A375 (cell line): ENCODE results near the gene FAM177B.

DNA sequence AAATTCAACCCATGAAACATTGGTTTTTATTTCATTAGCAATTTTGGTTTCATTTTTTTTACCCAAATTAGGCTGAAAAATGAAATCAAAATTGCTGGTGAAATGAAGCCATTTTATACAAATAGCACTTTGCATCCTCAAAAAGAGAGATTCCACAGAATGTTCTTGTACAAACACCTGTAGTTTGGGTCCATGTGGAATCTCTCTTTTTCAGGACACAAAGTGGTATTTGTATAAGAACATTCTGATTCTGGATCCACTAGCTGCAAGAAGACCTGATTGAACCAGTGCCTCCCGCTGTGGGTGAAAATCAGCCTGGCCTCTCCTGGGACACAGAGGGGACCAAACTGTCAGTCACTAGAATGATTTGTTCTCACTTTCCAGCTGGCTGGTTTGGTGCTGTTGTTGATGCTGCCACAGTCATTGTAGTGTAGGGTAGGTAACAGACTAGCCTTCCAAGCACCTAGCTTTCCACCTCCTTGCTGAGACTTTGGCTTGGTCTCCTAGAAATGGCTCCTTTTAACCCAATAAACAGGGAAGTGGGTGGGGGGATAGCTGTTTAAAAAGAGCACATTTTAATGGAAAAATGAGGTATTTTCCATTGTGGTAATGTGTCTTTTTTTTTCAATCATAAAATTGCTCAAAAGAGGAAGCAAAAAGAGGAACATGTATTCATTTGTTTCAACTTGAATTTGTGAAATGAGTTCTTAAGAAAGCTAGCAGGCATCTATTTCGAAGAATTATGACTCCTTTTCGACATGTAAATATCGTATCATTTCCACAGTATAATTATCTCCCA is 189.9 kb downstream of the HLX start:
- RAMPAGE, long total RNA, result no peak

DNA sequence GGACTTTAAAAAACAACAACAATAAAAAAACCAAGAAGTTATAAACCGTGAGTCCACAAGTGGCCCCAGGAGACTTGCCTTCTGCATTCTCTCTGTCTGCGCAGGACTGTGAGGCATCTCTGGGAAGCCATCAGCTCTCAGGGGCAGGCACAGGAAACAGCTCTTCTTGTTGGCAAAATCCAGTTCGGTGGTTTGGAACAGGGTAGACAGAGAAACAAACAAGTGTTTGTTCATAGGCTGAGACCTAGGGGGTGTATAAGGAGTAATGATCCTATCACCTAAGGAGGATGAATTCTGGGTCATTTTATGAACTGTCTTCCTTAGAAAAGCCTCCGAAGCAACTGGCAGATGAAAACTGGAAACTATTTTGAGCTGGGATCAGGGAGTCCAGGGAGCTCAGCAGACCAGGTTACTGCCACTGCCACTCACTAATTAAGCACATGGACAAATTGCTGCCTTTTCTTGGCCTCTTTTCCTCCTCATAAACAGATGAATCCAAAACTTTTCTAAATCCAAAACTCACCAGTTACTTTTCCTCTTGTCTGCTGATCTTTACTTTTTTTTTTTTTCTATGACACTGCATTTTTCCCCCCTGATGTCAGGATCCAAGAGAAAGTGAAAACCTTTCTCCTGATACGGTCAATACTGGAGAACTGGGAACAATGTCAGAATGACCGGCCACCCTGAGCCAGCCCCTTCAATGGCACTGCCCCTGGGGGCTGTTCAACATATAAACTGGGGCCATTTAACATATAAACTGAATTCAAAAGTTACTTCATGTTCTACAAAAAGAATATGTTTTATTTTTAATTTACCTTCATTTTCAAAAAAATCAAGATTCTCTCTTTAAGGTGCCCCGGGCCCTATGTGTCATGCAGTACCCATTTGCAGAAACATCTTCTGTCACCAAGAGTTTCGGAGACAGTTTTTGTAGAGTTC is 405.8 kb downstream of the DUSP10 start:
- RAMPAGE, long total RNA, result start-site peak on the minus strand centred at position 182 of the sequence, 39 bp wide, 9 and 16 reads in 2 replicates

DNA sequence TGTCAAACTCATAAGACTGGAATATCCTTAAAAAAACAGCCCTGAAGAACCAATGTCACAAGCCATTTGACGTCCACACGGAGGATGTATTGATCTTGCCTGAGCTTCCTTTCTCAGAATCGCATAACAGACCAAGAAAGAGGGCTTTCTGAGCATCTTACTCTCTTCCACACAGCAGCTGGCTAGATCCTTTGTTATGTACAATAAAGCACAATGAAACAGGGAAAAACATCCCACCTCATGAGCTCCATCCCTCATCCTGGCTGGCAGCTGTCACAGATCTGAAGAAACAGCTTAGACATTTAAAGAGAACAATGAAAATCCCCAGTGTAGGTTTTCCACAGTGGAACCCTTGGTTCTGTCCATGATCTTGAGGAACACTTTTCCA is 347.5 kb downstream of the DUSP10 start:
- RAMPAGE, long total RNA, result no peak

GRCh38 chr1:221702215-221702694 is 39.6 kb downstream of the DUSP10 start:
- RAMPAGE, long total RNA, result no peak

DNA sequence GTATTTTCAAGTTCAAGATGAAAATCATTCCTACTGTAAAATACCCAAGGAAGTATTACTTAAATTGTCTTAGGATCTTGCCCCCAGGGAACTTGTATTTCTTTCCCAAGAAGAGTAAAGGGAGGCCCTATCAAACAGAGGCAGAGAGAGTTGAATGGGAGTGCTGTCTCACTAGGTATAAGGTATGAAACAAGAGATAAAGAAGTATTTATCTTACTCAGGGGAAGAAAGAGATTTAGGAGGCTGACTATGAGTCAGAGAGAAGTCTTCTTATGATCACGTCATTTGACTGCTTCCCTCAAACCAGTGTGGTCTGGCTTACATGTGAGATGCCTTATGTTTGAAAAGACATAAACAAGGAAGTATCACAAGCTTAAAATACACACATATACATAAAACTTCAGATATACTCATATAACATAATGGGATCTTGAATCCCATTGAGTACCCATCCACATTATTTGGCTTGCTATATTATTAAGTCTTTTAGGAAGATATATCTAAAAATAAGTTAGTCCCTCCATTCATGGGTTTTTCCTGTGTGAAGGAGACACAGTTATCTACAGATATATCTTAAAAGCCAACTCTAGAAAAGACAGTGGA is 29.6 kb downstream of the DUSP10 start:
- RAMPAGE, long total RNA, result no peak

DNA sequence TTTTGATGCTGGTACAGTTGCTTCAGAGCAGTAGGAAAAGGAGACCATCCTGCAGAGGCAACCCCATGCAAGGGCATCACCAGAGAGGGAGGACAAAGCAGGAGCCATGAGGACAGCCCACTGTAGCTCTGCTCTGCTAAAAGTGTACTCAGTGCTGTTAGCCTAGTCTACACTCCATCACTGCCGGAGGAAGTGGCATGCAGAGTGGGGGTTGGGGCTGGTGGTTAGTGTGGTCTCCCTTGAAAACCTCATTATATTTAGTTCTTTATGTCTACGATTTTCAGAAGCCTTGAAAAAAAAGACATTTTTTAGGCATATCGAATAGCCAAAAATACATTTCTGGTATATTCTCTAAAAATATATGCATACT is 28.8 kb downstream of the DUSP10 start:
- RAMPAGE, long total RNA, result no peak

GRCh38 chr1:221793272-221794081 is 51.6 kb upstream of the DUSP10 start:
- RAMPAGE, long total RNA, result no peak

DNA sequence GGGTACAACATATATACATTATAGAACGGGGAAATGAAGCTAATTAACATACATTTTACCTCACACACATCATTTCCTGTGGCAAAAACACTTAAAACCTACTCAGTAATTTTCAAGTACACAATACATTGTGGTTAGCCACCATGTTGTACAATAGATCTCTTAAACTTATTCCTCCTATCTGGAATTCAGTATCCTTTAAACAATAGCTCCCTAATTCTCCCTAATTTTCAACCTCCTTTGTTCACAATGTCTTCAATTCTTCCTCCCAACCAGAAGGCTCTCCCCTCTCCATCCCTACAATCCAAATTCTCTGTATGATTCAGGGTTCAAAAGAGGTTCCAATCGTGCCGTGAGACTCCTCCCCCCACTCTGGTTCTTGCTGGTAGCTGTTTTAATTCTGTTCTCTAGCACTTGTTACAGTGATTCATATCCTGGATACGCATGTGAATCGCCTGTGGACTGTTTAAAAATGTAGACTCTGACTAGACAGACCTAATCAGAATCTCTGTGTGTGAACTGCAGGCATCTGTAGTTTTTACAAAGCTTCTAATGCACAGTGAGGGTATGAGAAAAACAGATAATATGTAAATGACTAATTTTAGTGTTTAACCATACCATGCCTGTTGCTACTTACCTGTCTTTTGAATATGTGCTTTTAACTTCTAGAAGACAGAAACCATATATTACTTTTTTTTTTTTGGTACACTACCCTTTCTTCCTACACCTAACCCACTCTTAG is 87.7 kb upstream of the DUSP10 start:
- RAMPAGE, long total RNA, result no peak

- RAMPAGE, long total RNA, result no peak
These were observed 98.7 kb upstream of the DUSP10 start for GRCh38 chr1:221840552-221841039.

- RAMPAGE, long total RNA, result no peak
These were observed 320.0 kb upstream of the DUSP10 start for GRCh38 chr1:222061620-222062571.

- RAMPAGE, long total RNA, result no peak
These were observed 10.3 kb downstream of the MIA3 start for GRCh38 chr1:222627925-222628774.

DNA sequence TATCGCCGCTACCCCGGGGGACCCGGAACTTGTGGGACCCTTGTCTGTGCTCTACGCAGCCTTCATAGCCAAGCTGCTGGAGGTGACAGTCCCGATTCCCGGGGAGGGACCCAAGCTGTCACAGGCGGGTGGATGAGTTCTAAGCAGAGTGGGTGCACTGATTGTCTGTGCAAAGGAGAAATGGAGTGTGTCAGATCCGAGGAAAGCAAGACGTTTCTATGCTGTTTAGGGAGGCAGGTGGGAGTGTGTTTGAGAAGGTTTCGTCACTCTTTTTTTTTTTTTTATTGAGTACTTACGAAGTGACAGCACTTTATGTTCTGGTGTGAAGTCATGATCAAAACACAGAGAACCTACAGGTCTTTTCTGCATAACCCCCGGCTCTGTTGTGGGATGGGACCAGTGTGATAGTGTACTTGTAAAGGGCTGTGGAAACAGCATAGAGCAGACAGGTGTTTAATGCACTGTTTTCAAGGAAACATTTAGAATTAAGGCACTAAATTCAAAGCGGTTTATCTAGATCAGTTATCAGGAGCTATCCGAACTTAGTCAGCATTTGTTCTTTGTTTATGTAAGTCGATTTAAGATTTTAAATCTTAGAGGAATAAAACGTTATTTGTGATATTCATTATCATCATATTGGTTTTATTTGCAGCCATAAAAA is 26.7 kb downstream of the MIA3 start:
- RAMPAGE, long total RNA, result no peak

DNA sequence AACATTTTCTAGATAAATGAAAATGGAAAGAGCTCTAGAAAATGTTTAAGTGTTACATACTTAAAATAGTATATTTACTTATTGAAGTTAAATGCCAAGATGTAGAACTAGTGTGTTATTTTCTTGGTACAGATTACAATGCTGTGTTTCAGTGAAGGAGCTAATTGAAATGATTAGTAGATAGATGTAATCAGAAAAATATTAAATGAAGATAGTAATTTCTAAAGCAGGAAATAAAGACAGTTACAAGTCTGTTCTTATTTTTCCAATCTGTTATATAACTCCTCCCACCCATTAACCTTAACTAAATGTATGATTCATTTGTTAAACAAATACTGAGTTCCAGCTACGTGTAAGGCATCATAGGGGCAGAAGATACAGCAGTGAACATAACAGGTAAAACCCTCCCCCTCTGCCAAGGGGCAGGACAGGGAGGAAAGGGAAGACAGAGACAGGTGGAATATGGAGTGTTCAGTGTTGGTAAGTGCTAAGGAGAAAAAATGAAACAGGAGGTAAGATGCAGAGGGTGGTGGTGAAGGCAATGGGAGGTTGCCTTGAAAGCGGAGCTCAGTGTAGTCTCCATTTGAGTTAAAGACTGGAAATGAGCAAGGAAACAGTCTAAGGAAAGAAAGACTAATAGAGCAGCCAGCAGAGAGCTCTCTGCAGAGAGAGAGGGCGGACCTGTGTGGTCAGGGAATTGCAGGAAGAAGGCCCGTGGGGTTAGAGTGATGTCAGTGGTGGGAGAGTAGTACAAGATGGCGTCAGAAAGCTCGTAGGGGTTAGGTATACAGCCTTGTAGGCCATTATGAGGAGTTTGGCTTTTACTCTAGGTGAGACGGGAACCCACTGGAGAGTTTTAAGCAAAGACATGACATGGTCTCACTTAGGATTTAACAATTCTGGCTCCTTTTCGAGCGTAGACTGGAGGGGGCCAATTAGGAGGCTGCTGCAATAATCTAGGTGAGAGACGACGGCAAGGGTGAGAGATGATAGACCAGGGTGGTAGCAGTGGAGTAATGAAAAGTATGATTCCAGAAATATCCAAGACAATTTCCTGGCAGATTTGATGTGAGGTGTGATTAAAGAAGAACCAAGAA is at the start of gene FAM177B:
TSS of gene FAM177B (plus strand) at position 360 of the 1,097 bp plus-strand sequence.
- RAMPAGE, long total RNA, result no peak

- RAMPAGE, long total RNA, result no peak
These were observed 63.5 kb downstream of the TLR5 start for GRCh38 chr1:223079485-223080065.

- RAMPAGE, long total RNA, result no peak
These were observed 61.8 kb downstream of the TLR5 start for GRCh38 chr1:223081004-223081913.

GRCh38 chr1:223180605-223181500 is 37.8 kb upstream of the TLR5 start:
- RAMPAGE, long total RNA, result no peak

- RAMPAGE, long total RNA, result no peak
These were observed 26.2 kb downstream of the CAPN8 start for GRCh38 chr1:223639360-223639565.

- RAMPAGE, long total RNA, result no peak
These were observed 22.1 kb downstream of the CAPN2 start for GRCh38 chr1:223734209-223735036.

DNA sequence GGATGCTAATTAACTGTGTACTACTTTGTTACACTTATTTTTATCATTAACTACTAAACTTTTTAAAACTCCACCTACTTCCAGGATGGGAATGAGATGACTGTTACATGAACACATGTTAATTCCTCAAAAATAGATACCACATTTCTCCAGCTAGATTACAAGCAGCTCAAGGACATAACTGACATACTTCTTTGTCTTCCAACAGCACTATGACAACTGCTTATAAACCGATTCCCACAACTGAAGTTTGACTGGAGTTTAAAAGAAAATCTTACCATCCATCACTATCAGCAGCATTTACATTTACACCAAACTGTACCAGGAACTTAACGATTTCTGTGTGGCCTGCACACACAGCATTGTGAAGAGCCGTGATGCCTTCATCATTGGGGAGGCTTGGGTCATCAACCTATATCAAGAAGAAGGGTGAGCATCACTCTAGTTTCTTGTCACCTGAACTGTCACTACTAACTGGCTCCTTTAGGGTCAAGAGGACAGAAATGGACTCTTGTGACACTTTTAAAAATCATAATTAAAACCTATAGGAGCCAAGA is 53.6 kb downstream of the TP53BP2 start:
- RAMPAGE, long total RNA, result no peak

DNA sequence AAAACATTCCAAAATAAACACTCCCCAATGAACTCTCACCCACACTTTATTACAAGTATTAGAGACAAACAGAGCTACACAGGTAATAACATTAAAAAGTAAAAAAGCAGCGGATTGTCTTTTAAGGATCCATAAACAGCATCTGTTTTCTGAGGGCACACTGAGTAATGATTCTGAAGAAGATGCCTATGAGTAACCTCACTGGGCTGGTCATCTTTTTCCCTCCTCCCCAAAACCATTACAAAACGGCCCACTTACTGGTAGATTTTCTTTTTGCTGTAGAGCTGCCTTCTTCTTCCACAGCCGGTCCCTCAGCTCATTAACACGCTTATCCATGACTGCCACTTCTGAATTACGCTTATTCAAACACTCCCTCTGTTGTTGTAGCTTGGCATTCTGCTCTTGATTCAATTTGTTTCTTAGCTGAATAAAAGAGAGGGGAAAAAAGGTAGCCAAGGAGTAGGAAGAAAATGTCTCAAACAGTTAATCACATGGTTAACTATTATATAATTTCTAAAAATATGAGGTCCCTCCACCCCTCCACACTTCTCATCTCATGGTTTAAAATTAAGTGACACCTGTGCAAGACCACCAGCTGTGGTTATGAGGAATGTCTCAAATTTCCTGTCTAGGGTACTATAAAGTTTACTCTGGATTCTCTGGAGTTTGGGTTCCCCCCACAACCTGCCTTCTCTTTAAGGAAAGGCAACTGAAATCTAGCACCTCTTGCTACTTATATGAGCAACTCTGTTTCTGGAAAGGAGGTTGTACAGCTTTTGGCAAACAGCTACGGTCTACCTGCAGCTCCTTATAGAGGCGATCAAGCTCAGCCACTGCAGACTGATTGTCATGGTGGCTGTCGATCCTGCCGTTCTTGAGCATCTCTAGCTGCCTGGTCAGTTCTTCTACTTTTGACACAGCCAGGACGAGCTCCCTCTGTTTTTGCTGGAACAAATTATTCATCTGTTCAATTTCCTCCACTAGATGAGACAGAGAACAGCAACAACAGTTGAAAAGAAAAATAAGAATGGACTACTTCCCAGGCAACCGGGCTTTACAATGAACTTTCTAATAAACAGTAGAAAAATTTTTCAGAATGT is 42.9 kb downstream of the TP53BP2 start:
- RAMPAGE, long total RNA, result no peak